Choroid plexus epithelial cell (primary cell): ENCODE measurements around the genes PRRX1 and PRRC2C.

GRCh38 chr1:170309711-170310059, 163.9 kb downstream of the NTMT2 start:
- RRBS = no CpG with 5 or more reads among the region's 4 CpGs

DNA sequence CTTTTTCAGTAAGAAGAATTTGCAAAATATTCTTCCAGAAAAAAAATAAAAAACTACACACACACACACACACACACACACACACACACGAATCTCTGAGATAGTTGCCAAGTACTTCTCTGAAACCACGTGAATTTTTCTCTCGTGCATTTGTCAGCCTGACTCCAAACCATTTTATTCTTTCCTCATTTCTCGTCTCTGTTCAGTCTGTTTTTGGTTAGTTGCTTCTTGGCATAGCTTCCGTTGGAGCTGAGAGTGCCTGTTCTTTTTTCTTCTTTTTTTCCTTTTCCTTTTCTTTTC, 55.0 kb downstream of the GORAB start:
- RRBS = no CpG with 5 or more reads among the region's 5 CpGs

- RRBS = 1% methylated on average over 17 of the region's 47 CpGs
Measured at GRCh38 chr1:170663722-170664636, at the start of gene PRRX1. PRRX1 (plus strand) TSS chr1:170664131.

DNA sequence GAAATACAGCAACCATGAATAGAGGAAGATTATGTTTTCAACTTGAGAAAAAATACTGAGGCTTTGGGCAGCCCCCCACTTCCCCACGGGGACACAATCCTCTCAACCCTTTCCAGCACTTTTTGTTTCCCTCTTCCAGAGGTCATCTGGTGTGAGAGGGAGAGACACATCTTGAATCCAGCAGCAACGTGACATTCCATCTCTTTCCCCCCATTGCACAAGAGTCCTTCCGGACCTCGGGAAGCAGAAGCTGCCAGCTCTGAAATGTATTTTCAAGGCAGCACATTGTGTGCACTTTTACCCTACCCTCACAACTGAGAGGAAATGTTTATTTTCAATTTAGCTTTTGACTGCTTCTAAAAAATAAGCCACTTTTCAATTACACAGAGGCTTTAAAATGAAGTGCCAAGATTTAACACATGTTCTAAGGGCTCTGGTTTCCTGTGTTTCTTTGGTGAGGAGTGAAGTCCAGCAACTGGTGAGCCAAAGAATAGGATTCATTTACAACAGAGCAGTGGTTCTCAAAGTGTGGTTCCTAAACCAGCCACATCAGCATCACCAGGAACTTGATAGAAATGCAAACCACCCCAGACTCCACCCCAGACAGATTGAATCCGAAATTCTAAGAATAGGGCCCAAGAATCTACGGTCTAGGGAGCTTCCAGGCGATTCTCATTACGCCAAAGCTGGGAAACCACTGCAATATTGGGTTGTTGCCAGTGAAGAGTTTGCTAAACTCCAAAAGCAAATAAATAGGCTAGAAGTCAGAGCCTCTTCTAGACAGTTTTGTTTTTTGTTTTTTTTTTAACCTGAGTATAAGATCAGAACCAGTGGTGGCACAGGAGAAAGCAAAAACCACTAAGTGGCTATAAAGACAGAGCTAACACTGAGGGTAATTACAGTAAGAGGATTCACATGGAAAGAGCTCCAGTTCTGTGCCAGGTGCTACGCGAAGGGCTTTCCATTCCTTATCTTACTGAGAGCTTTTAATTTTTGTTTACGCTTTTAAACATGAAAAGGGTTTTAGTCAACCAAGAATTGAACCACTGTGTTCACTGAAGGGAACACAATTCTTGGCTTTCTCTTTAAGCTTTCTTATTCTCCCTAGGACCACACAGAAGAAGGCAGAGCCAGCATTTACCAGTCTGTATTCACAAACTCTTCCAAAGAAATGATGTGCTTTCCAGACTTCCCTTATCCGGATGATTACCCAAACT, 42.6 kb upstream of the FMO2 start:
- RRBS = no CpG with 5 or more reads among the region's 12 CpGs

DNA sequence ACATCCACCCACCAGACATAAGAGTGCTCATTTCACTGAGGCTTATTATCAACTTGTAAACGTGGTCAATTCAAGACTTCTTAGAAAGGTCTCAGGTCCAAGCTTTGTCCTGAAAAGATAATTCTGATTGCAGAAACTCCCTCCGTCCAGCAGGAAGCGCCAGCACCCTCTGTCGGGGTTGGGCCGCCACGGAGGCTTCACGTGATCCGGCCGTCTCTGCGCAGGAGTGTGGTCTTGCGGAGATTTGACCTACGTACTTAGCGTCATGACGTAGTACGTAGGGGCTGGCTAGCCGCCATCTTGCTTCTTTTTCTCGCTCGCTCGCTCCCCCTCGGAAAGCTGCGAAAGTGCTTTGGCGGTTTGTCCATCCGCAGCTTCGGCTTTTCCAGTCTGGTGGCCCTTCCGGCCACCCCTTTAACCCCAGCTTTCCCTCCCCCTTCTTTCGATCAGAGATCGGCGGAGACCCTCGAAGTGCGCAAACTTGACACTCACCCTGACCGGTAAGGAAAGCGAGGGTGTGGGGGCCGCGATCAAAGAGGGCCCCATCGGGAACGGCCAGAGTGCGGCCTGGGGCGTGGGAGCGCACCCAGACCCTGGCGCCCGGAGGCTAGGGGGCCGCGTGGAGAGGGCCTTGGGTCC, at the start of gene PRRC2C:
Gene PRRC2C, plus strand, starts transcription at position 295 of the 639 bp plus-strand sequence.
- RRBS = under 1% methylated on average over 10 of the region's 43 CpGs

GRCh38 chr1:171595109-171595475, 27.0 kb upstream of the MYOCOS start:
- RRBS = no CpG with 5 or more reads among the region's 2 CpGs

DNA sequence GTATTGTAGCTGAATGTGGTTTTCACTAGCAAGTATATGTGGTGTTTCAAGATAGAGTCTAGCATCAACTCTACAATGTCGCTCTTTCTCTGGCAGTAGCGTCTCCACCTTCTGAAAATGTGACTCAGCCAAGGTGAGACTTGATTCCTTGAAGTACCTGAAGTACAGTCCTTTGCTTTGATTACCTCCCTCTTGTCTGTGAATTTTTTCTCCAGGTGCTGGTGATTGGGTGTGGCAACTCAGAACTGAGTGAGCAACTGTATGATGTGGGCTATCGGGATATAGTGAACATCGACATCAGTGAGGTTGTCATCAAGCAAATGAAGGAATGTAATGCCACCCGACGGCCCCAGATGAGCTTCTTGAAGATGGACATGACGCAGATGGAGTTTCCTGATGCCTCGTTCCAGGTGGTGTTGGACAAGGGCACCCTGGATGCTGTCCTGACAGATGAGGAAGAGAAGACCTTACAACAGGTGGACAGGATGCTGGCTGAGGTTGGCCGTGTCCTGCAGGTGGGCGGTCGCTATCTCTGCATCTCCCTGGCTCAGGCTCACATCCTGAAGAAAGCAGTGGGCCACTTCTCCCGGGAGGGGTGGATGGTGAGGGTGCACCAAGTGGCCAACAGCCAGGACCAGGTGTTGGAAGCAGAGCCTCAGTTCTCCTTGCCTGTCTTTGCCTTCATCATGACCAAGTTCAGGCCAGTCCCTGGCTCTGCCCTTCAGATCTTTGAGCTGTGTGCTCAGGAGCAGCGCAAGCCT, 2.2 kb downstream of the METTL13 start:
- RRBS = no CpG with 5 or more reads among the region's 13 CpGs

- RRBS = no CpG with 5 or more reads among the region's 2 CpGs
Measured at GRCh38 chr1:172286656-172287107, 133.8 kb upstream of the C1orf105 start.

DNA sequence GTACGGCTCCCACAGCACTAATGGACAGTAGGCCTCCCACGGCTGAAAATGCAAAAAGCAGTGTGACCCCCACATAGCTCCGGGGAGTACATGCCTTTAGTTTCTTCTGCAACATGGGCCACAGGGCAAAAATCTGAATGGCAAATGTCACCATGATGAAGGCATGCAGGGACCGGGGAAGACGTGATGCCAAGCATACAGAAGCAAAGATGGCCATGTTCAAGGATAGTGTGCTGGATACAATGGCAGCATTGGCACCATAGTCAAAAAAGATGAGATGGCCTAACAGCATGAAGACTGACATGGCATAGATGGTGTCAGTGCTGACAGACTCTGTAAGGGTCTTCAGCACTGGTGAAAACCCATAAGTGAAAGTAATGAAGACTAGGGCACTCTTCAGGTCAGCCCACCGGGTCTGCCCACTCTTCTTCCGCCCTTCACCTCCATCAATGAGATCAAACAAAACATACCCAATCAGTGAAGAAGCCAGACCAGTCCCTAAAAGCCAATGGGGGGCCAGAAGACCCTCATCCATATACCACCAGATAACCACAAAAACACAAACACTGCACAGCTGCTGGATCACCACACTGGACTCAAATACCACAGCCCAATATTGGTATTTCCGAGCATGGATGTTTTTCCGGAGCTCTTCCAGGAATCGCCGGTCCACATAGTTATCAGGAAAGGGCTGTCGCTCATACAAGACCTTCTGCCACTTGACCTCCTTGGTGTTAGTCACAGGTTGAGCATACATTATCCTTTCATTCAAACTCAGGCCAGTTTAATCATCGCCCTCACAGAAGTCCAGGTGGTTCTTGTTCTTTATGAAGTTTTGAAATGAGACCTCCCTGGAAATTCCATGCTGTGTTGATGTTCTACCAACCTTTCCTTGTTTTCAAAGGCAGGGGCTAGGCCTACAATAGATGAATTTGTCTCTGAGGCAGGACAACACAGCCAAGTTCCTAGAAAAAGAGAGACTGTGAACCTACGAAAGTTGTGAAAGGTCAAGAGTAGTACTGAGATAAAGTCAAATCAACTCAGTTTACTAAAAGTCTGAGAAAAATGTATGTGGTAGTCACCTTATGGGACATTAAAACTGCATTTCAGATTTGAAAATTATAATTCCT, 1.6 kb downstream of the PIGC start:
- RRBS = 97% methylated on average over 2 of the region's 14 CpGs

DNA sequence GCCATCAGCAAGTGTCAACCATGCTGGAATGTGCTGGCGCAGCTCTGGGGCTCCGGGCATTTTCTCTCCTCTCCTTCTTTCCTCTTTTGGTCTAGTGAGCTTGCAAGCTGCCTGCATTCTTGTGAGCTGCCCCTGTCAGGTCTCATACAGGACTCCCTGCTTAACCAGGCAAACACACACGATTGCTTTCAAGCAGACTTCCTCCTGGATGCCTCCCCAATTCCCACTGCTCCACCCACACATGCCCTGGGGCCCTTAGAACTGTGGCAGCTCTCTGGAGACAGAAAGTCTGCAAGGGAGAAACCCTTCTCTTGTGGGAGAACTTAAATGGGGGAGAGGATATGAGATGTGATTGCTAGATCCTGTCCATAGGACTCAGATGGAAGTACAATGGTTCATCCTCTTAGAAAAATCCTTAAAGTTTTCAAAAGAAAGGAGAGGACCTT, 35.6 kb upstream of the SUCO start:
- RRBS = 16% methylated on average over 2 of the region's 3 CpGs

DNA sequence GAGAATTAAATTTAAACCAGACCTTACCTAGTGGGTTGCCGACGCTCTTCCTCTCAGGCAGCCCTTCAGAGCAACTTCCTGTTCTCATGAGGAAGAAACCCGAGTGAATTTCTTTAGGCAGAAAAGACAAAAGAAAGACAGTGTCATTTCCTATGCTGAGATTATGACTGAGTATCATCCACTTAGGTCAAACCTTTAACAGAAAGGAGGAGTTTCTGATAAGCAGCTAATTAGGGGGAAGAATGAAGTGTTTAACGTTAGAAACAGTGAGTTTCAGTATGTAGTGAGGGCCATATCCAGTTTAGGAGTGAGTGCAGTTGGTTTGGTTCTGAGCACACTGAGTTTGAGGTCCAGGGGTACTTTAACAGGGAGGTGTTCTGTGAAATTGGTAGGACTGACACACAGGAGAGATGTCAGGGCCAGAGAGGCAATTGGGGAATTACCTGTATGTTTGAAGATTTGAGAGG, 38.7 kb downstream of the FASLG start:
- RRBS = no CpG with 5 or more reads among the region's 4 CpGs

GRCh38 chr1:172766293-172766977, 107.5 kb downstream of the FASLG start:
- RRBS = no CpG with 5 or more reads among the region's 4 CpGs

- RRBS = no CpG with 5 or more reads among the region's 1 CpG
Measured at GRCh38 chr1:173210396-173210641, 3.2 kb upstream of the TNFSF4 start.

GRCh38 chr1:173475056-173475666, 2.0 kb upstream of the PRDX6 start:
- RRBS = no CpG with 5 or more reads among the region's 10 CpGs

DNA sequence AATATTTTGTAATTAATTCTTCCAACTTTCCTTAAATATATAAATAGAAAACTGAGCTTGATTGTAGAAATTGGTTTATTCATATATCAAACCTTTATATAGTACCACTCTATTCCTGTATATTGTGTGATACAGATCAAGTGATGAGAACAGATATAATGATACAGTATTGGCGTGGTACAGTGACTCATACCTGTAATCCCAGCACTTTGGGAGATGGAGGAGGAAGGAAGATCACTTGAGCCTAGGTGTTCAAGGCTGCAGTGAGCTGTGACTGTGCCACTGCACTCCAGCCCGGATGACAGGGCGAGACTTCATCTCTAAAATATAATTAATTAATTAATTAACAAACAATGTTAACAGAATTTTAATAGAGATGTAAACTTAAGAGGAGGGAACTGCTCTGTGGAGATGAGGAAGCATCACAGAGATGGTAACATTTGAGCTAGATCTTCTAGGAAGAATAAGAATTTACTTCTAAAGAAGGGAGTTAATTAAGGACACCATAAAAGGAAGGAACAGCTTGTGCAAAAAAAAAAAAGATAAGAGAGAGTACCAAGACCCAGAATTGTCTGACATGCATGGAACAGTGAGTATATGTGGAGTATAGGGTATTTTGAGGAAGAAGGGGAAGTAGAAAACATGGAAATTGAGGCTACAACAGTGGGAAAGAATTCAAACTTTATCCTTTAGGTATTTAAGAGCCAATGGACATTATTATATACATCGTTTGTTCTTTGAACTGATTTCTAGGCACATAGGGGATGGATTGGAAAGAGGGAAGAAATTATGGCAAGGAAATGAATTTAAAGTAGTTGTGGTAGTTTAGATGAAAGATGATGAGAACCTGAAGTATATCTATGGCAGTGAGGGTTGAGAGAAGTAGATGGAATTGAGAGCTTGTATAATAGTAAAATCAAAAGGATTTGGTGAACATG, 5.3 kb downstream of the KLHL20 start:
- RRBS = no CpG with 5 or more reads among the region's 4 CpGs

DNA sequence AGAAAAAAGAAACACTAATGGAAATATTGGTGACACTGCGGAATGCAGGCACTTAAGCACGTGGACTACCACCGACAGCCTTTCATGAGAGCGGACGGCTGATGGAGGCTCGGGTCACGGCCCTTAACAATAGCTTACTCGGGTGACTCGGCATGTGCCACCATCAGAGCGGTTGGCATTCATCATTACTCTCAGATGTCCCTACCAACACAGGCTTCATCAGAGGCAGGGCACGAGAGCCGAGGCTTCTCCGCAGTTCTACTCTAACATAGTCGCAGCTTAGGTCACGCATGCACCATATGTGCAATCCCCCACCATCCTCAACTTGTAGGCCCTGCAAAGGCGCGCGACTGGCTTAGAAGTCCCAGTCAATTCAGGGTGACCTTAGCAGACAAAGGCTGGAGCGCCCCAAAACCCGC, 654 bp upstream of the ZBTB37 start:
- RRBS = no CpG with 5 or more reads among the region's 20 CpGs

DNA sequence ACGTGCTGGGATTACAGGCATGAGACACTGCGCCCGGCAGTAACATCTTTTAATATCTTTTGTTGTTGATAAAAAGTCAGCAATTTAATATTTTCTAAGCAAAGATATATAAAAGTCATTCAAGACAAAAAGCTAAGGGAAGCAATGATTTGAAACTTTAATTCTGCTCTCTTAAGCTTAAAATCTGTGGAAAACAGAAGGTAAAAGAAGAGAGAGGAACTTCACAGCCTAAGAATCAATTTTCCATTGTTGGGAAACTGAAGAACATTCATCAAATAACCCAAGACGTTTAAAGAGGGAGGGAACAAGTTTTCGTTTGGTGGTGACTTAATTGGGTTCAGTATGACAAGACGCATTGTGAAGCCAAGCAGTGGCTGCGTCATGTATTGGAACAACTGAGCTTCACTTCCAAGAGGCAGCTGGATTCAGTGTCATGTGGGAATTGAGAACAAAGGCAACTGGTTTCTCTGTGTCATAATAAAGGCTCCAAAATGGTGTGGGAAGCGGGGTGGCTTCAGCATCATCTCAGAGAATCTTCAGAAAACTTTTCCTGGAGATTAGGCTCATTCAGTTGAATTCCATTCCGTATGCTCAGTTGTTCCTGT, 29.7 kb upstream of the RC3H1 start:
- RRBS = no CpG with 5 or more reads among the region's 9 CpGs

GRCh38 chr1:174238702-174239394, 79.5 kb downstream of the RABGAP1L start:
- RRBS = no CpG with 5 or more reads among the region's 32 CpGs

DNA sequence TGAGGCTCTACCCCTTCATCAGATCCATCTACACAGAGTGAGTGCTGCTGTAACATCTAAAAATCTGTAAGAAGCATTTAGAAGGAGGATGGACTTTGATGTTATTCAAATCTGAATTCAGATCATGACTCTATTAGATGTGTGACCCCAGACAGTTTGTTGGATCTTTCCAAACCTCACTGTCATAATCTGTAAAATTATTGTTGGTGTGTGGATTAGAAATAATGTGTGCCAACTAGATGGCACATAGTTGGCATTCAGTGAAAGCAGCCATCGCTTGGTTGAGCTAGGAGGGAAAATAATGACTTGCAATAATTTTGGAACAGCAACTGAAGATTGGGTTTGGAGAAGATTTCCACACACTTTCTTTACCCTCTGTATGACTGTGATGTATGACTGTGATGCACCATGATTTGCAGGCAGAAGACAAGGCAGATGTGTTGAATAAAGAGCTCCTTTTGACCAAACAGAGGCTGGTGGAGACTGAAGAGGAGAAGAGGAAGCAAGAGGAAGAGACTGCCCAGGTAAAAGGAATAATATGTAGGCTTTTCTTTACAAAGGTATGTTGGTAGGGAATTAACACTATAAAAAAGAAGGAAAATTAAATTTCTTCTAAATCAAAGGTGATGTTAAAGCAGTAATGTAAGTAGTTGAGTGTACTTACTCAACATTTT, 24.0 kb upstream of the CACYBP start:
- RRBS = no CpG with 5 or more reads among the region's 1 CpG